Thoracic aorta (tissue), 1 donor: ENCODE data around the gene TMEM44.

DNA sequence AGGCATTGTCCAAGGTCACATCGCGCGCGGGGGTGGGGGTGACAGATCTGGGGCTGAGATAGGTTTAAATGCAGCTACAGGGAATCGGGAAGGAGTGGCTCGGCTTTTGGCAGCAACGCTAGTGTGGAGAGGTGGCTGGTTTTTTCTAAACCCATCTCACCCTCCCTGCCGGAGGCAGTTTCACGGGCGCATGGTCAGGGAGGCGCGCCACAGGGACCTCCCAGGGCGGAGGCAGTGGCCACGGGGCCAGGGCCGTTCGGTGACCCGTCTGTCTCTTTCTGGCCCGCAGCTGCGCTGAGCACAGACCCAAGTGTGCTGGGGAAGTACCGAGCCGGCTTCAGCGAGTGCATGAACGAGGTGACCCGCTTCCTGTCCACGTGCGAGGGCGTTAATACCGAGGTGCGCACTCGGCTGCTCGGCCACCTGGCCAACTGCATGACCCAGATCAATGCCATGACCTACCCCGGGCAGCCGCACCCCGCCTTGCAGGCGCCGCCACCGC lies 1.5 kb downstream of the HES1 start:
- RAMPAGE, long total RNA = no peak

GRCh38 chr3:194265143-194266212 lies 85.7 kb downstream of the CPN2 start:
- RAMPAGE, long total RNA = no peak

- RAMPAGE, long total RNA = no peak
Observed at GRCh38 chr3:194270597-194271729, 80.2 kb downstream of the CPN2 start.

GRCh38 chr3:194276863-194278255 lies 73.8 kb downstream of the CPN2 start:
- RAMPAGE, long total RNA = no peak

DNA sequence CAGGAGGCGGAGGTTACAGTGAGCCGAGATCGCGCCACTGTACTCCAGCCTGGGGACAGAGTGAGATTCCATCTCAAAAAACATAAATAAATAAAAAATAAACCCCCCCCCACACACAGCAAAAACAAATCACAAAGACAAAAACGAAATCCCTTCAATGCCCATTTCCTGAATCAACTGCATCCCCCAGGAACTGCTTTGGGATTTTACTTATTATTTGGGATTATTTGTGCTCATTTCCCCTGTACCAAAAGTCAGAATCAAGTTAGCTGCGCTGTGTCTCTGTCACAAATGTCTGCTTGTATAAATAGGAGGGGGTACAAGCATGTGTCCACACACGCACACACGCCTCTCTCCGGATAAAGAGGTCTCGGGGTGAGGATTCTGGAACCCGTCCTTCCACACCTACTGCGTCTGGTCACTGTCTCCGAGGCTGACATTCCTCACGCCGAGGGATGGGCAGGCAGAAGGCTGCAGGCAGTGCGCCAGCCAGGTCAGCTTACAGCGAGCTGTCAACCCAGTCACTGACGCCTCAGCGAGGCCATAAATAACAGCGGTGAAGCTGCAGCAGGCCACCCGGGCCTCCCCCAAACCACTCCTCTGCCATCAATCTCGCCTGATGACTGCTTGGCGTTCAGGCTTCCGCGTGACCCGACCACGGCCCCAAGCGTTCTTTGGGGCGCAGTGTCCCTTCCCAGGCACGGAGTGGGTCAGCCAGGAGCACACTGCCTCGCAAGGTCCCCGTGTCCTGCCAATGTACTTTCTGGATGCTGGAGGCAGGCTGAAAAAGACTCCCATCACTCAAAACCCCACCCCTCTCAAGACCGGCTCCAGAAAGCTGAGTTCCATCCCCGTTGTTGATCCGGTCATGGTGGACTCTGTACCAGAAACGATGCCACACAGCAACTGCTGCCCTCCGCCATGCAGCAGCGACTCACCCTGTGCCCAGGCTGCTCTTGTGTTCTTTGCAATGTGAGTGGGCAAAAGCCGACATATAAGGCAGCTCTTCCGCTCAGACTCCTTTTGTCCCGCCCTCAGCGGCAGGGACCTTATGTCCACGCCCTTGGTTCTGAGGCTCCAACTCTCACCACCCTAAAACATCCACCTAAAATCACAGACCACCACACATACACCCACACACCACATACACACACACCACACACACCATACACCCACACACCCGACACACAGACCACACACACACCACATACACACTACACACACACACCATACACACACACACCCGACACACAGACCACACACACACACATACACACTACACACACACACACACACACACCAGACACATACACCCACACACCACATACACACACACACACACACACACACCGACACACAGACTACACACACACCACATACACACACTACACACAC lies 27.2 kb downstream of the CPN2 start:
- RAMPAGE, long total RNA = no peak

GRCh38 chr3:194343853-194344344 lies 7.2 kb downstream of the CPN2 start:
- RAMPAGE, long total RNA = no peak

- RAMPAGE, long total RNA = no peak
Observed at GRCh38 chr3:194402068-194402384, 3.0 kb upstream of the GP5 start.

GRCh38 chr3:194461954-194462563 lies 24.7 kb downstream of the ATP13A3 start:
- RAMPAGE, long total RNA = no peak

- RAMPAGE, long total RNA = no peak
Observed at GRCh38 chr3:194556356-194557221, 69.8 kb upstream of the ATP13A3 start.

DNA sequence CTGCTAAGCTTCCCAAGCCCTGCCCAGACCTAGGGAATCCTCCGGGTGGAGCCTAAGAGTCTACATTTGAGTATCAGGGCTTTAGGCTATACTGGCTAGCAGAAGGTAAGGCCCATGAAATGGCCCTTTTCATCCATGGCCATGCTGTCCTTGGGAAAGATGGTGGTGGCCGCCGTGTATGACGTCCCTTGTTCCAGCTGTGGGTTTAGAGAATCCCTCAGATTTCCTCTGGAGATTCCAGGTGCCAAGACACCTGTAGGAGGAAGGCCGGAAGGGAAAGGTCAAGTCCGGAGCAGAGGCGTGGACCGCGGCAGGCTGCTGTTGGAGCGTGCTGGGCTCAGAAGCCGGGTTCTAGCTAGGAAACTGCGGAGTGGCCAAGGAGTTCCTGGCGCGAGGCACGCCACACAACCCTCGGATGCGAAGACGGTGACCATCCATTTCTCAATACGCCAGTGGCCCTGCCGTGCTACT lies 50.8 kb downstream of the TMEM44 start:
- RAMPAGE, long total RNA = no peak

- RAMPAGE, long total RNA = start-site peak on the minus strand at chr3:194633588-194633952, 10 reads
Observed at GRCh38 chr3:194633252-194634028, at the start of gene TMEM44. TMEM44 (minus strand) TSS chr3:194633419.

DNA sequence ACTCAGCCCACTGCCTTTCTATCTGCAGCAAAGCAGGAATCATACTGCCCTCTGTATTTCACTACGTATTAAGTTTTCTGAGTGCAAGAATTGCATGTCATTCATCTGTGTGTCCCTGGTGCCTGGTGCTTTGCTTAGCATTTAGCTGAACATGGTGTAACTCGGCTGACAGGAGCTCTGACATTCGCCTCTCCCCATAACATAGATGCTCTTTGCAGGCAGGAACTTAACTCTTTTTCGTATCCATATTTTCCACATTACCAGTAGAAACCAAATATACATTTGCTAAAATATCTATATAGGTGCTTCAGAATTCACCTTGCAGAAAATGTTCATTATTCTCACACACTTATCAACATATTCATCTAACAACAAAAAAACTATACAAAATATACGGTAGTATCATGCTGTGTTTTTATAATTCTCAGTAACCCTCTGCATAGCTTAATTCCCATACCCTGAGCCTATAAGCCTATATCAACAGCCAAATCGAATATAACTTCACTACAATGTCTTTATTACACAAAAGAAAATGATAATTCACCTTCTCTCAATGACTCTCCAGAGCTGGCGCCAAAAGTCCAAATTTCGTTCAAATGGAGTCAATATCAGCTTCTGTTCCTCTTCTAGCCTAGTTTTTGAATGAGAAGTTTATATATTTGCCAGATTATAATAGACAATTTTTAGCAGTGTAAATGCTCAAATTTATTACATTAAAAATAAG lies 6.8 kb downstream of the LSG1 start:
- RAMPAGE, long total RNA = no peak

GRCh38 chr3:194682403-194683376 lies 3.0 kb upstream of the FAM43A start:
- RAMPAGE, long total RNA = no peak

GRCh38 chr3:194856233-194856697 lies 170.6 kb downstream of the FAM43A start:
- RAMPAGE, long total RNA = no peak

DNA sequence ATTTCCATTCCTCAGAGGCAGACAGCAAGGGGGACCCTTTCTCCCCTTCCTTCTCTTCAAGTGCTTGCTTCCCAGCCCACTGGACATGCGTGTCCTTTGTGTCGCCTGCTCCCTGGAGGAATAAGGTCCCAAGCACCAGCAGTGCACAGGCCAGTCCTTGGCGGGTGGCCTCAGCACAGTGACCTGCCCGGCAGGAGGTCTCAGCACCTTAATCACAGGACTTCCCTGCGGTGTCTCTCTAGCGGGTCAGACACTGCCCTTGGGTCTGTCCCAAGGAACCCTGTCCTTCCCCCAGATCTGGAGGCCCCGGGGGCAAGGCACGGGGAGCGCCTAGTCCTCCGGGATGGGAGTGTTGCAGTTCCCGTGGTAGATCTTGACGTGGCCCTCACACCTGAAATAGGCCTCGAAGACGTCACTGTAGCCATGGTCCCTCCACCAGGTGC lies 201.6 kb downstream of the XXYLT1 start:
- RAMPAGE, long total RNA = start-site peak on the minus strand centred at position 185 of the sequence, 52 bp wide, 5 reads; start-site peak on the minus strand centred at position 302 of the sequence, 61 bp wide, 6 reads

DNA sequence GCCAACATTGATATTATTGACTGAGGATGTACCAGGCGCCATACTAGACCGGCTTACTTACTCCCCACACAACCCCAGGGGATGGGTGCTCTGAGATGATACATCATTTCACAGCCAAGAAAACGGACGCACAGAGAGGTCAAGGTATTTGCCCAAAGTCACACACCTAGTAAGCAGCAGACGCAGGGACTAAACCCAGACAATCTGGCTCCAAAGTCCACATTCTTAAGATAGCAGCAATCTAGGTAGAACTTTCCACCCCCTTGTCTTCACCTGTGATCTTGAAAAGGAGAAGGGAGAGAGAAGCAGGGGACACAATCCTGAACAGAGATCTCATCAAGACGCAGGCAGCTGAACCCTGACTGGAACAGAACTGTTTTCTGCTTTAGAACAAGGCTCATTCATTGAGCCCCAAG lies 200.6 kb downstream of the XXYLT1 start:
- RAMPAGE, long total RNA = no peak

DNA sequence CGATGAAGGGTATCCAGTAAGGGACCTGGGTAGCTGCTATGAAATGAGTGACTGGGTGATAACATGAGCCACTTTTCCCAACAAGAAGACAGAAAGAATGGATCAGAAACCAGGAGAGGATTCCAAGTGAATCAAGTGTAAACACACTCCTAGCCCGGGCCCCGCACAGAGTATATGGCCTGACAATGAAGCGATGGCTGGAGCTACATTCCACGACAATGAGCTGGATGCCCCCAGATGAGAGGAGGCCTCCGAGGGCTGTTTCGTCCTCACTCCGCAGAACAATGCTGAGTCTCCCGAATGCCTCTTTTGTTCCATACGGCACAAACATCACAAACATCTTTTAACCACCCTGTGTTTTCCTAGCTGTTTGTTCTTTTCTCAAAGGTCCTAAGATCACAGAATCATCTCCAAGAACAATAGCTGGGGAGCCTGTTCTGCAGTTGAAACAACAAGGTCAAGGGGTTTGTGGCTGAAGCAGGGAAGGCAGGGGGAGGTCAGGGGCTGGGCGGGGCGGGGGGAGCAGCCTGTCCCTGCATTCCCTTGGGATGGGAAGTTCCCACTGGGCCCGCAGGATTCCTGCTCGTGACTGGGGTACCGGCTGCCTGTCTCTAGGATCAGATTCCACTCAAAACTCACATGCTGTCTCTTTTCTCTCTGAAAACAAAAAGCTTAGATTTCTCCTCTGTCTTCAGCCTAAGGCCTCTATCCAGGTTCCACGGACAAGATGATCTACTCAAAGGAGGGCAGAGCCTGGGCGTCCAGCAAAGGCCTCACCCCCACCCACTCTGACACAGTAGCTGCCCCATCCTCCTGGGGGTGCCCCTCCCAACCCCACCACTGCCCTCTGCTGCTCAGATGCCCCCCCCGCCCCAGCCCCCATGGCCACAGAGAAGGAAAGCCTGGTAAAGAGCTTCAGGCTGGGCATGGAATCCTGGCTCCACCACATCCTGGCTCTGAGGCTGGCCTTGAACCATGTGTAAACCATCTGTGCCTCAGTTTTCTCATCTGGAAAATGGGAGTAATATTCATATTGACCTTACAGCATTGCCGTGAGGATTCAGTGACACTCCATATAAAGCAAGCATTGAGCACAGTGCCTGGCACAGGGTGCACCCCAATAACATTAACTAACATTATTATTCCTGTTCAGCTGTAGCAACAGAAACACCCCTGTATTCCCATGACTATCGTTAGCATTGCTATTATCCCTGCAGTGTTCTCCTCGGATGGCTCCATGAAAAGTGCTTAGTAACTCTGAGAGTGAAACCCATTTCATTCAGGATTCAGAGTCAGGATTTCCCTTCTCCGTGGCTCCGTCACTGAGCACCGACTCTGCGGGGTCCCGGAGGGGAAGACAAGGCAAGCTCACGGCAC lies 151.0 kb downstream of the XXYLT1 start:
- RAMPAGE, long total RNA = no peak

GRCh38 chr3:195182412-195182892 lies 88.5 kb downstream of the XXYLT1 start:
- RAMPAGE, long total RNA = no peak

DNA sequence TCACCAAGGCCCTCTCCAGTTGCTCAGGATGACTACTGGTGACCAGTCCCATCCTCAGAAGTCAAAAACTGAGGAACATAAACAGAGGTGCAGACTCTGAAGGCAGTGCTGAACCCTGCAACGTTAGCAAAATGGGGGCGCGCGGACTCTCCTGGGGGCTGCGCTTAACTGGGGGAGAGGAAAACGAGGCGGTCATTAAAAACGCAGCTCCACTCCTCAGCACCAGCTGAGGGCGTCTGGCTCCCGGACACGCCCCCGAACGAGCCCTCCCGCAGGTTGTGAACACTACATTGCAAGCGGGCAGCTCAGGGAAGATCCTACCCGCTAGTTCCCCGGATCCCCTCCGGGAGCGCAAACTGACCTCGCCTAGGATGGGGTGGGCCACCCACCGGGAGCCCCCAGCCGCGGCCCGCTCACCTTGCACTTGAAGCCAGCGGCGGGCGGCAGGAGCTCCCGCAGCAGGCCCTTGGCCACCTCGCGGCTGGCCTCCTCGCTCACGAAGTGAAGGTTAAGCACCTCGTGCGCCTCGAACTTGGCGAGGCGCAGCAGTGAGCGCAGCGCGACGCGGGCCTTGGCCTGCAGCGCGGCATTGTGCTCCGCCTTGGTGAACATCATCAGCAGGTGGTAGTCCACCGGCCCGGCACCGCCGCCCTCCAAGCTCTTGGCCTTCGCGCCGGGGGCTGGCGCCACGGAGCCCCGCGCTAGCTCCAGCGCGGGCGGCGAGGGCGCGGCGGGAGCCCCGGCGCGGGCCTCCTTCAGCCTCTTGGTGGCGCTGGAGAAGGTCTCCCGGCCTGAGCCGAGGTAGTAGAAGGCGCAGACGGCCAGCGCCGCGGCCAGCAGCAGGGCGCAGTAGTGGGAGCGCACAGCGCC lies 586 bp downstream of the XXYLT1 start:
- RAMPAGE, long total RNA = no peak

GRCh38 chr3:195541892-195542209 lies 1.3 kb downstream of the PPP1R2 start:
- RAMPAGE, long total RNA = no peak